ENCODE measurements around a stretch of chr2.

- PRO-cap, result no peak
Measured at GRCh38 chr2:44443445-44443890, 81.7 kb downstream of the CAMKMT start.

GRCh38 chr2:44786558-44786863 is 155.0 kb upstream of the SIX3 start:
- PRO-cap, result no peak

- PRO-cap, result unidirectional peak, minus-strand start at chr2:45014538
Measured at GRCh38 chr2:45014478-45014846, 5.2 kb upstream of the SIX2 start.

DNA sequence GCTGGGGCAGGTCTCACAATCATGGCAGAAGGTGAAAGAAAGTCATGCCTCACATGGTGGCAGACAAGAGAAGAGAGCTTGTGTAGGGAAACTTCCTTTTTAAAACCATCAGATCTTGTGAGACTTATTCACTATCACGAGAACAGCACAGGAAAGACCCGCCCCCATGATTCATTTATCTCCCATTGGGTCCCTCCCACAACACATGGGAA is 183.2 kb upstream of the SIX2 start:
- PRO-cap, result no peak

DNA sequence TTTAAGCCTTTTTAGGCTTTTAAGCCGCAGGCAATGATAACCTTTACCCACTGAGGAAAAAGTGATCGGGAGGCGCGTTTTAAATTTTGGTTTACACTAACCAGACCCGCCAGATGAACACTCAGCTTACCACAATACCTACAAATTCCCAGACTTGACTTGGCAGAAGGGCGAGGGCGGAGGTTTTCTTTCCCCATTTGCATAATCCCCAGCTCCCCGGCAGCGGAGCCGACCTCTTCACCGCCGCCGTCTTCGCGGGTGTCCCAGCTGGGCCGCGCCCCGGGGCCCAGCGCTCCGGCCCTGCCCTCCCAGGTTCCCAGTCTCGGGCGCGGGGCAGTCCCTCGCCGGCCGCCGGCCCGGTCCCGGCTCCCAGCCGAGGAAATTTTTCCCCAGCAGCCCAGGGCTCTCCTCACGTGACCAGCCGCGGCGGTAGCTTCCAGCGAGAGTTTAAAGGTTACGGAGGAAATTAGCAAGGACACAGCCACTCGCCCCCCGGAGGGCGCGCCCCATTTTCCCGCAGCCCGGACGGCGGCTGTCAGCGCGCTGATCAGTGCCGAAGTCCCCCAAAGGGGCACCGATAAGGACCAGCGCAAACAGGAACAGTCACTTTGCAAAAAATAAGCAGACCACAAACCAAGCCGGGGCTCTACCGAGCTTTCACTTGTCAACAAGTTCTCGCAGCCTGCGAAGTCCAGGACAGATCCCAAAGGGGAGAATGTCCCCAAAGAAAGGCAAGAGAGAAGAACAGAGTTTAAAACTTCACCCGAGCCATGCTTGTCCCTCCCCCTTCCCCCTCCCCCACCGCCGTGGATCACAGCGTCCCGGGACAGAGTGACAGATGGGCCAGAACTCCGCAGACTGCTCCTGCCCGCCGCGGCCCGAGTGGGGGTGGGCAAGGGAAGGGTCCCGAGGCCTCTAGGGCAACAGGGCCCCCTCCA is 1.4 kb upstream of the PRKCE start:
- PRO-cap, result bidirectional peak, plus-strand start at position 450 of the sequence, minus-strand start at position 371 of the sequence; bidirectional peak, plus-strand start at position 837 of the sequence, minus-strand start at position 727 of the sequence

GRCh38 chr2:45652943-45653170 is 1.4 kb downstream of the PRKCE start:
- PRO-cap, result no peak

GRCh38 chr2:45699029-45700135 is 47.9 kb downstream of the PRKCE start:
- PRO-cap, result no peak

DNA sequence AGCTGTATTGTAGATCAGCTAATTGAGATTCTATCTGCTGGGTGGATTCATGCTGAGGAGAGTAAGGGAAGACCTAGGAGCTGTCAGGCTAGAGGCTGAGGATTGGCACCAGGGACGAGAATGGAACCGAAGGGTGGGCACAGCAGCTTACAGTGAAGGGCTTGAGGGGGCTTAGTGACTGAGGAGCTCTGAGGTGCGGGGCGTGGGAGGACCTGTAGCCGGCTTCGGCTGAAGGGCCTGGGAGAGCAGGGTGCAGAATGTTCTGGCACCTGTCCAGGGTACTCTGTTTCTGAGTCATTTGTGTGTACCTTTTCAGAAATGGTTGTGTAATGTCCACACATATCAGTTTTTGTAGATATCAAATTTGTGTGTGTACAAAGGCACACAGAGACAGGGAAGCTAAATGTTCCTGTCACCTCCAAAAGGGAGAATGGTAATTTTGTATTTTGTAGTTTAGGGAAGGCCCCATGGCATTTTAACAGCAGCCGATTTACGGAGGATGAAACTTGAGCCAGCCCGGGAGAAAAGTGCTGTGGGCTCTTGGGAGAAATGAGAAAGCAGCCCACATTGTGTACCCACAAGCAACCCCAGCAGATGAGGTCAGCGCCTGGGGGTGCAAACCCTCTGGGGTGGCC is 170.5 kb downstream of the PRKCE start:
- PRO-cap, result no peak

DNA sequence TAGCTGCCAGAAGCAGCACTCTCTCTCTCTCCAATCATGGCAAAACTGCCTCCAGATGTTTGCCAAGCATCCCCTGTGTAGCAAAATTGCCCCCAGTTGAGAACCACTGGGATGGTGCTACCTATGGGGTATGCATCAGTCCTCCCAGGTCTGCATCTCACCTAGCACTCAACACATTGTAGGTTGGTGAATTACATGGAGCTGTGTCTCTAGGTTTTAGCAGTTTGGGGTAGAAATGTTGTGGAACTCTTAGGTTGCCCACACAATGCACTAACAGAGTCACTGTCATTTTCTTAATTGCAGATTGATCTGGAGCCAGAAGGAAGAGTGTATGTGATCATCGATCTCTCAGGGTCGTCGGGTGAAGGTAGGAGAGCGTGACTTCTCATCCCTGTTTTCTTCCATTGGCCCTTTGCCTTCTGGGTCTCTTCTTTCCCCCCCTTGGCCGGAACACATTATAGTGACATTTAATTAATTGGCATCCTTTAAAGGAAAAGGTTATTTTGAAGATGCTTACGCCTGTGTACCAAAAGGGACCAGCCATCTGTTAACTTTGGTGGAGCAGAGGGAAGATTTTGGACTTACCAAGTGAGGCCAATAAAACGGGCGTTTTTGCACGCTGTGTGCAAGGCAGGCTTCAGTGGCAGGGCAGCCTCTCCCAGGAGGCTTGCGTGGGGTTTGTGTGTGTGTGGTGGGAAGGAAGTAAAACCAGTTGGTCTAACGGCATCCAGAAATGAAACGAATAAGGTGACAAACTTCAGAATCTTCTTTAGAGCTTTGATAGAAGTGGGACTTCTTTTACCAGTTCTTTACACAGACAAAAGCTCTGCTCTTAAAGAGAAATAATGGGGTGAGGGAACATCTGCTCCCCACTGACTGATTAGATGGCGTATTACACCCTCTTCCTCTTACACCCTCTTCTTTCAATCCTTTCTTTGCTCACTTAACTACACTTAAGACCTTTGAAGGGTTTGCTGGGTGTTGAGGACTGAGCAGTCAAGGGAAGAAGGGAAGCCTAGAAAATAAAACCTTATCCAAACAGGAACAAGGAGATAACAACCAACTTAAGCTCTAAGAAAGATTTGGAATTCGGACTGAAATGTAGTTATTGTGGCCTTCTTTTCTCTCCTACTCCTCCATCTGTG is 191.6 kb downstream of the PRKCE start:
- PRO-cap, result no peak

GRCh38 chr2:45928879-45929555 is 277.5 kb downstream of the PRKCE start:
- PRO-cap, result unidirectional peak, minus-strand start at chr2:45928950

DNA sequence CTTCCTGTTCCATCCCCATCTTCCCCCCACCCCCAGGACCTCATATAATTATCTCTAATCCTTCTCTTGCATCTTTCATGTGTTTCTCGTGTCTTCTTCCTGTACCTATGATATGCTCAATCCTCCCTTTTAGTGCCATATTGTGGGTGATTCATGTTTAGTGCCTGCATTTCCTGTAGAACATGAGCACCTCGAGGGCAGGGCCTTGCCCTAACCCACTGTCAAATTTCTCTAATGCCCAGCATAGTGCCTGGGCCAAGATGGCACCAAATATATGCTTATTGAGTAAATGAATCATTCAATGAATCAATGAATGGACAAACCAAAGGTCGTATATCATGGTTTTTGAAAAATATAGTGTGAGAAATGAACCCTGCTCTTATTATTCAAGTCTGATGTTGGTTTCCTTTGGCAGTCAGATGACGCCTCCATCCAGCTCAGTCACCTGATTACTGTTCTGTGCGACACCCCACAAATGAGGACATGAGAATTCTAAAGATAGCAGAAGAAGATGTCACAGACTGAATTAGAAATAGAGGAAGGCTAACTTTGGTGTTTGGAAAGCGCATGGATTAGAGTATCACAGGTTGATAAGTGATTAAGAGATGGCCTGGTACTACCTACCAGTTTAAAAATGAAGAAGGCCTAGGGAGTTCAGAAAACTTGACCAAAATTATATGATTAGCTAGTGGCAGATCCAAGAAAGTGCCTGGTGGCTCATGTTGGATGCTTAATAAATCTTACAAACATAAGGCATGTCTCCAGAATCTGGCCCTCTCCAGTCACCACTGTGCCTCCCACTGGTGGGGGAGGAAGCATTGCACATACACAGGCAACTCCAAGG is 278.4 kb downstream of the PRKCE start:
- PRO-cap, result no peak

DNA sequence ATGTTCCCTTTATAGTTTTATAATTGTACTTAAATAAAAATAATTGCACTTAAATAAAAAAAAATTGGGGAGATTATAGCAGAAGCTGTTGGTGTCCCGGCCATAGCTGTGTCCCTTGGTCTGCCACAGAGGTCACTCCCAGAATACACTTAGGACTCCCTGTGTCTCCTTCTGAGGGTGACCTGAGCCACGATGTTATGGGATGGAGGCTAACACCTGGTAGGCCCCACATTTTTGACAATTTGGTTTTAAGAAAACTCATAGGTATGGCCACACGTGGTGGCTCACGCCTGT is 285.6 kb downstream of the PRKCE start:
- PRO-cap, result no peak

DNA sequence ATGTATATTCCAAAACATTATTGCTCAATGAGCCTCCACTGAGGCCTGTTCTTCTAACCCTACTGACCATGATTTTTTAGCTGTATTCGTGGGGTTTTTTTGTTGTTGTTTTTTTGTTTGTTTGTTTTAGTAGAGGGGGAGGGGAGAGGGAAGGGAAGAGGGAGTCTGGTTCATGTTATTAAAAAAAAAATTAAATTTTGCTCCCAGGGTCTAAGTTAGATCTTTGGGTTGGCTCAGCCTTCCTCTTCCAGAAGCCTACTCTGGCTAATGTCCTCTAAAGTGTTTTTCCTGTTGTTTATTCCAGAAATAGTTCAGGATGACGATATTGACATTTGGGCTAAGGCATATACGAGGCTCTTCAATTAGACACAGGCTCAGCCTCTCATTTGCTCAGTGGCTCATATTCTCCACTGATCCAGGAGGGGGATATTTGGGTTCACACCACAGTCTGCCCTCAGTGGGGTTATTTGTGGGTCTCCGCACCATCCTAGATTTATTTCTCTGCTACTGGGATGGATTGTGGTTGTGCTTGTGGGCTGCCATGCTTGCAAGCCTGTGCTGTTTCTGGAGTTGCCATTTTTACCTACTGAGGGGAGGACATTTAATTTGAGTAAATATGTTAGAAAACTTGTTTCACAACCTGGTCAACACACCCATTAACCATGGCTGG is 257.7 kb upstream of the EPAS1 start:
- PRO-cap, result unidirectional peak, minus-strand start at position 269 of the sequence

GRCh38 chr2:46296231-46297248 is 667 bp upstream of the EPAS1 start:
- PRO-cap, result unidirectional peak, plus-strand start at chr2:46296640; bidirectional peak, plus-strand start at chr2:46297407, minus-strand start at chr2:46297115

DNA sequence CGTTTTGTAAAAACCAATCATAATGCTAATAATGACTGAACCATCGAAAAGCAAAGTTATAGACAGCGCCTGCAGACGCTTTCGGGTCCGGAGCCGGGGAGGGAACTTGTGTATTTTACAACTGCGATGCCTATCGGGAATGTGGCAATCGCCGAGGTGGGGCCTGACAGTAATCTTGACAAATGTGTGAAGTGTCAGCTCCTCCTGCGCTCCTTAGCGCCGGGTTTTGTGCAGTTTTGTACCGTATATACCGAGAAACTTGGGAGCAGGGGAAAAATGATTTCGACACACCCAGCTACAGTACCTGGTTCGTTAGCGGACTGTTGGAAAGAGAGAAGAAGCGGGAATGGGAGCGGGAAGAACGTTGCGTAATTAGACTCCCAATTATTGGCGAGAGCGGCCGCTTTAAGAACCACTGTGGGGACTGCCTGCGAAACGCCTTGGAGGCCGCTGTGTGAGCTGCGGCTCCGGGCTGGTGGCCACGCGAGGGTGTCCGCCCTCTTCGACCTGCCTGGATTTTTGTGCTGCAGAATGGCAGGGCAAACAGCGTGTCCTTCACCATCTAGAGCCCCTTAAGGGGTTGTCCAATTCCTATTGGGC is 2.4 kb downstream of the EPAS1 start:
- PRO-cap, result bidirectional peak, plus-strand start at position 433 of the sequence, minus-strand start at position 426 of the sequence; bidirectional peak, plus-strand start at position 505 of the sequence, minus-strand start at position 521 of the sequence

DNA sequence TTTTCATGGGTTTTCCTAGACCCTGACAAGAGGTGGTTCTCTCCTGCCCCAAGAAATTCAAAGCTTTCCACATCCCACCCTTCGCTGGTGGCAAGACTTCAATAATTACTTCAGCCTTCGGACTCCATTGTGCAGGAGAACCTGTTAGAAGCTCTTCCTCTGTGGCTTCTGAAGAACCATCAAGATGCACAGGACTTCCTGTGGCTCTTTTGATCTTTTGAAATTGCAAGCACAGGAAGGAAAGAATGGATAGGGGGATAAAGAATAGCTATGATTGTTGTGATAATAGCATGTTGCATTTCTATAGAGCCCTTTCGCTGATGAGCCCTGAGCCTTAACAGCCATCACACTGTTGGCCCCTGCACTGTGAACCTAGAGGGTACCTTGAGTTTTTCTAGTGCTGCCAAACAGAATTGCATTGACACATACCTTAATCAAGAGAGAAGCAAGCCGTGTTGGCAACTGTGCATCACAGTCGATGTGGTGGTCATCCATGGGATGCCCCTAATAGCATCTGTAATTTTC is 7.5 kb downstream of the EPAS1 start:
- PRO-cap, result no peak

GRCh38 chr2:46352518-46353307 is 55.5 kb downstream of the EPAS1 start:
- PRO-cap, result bidirectional peak, plus-strand start at chr2:46352874, minus-strand start at chr2:46352796

GRCh38 chr2:46617364-46617510 is 222 bp downstream of the CRIPT start:
- PRO-cap, result no peak

GRCh38 chr2:46634847-46635304 is 17.9 kb downstream of the CRIPT start:
- PRO-cap, result no peak

DNA sequence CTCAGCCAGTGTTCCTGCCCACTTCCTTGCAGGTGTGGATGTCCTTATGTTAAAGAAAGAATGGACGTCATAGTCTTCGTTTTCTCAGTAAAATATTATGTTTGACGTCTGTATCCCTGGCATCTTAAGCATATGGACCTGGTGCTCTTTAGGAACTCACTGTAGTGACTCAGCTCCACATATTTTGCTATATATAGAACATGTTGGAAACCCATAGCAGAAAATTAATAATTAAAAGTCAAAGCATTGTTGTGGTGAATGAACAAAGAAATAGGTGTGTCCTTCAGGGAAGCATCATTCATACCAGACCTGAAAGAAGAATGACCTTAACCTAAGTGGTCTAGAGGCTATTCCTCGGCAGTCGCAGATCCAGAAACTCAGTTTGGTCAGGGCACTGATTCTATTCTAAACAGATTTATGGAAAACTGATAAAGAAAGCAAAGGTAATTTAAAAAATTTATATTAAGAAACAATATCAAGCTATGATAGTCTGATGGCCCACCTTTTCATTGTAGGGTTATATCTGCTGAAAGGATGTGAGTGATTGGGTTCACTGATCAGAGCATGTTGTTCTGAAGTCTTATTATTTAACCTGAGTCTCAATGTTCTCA is 20.5 kb downstream of the SOCS5 start:
- PRO-cap, result bidirectional peak, plus-strand start at position 350 of the sequence, minus-strand start at position 166 of the sequence